ENCODE measurements around the genes SLC33A1 and SSR3.

- PRO-cap: no peak
- RAMPAGE, long total RNA, 2 experiments: no peak in any of the 2 experiments
Observed at GRCh38 chr3:153320241-153320945, 158.4 kb downstream of the RAP2B start.

- PRO-cap: no peak
- RAMPAGE, long total RNA, 2 experiments: no peak in any of the 2 experiments
Observed at GRCh38 chr3:154138145-154138788, 17.1 kb downstream of the ARHGEF26 start.

DNA sequence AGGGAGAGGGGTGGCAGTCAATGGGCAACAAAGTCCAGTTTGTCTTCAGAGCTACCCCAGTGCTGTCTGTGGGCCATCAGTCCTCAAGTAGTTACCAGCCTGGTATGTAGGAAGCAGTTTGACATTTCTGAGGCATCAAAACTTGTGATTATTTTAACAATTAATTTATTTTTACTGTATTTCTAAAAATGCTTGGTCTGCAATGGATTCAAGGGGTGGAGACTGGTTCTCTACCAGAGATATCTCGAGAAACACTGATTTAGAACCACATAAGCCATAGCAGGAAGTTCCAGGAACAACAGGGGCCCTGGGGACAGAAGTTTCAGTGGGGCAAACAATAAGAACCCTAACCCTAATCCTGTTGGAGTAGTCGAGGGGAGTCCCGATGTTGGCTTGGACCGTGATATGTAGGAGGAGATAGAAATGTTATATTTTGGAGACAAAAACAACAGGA, 77.9 kb downstream of the DHX36 start:
- PRO-cap: no peak
- RAMPAGE, long total RNA, 2 experiments: no peak in any of the 2 experiments

DNA sequence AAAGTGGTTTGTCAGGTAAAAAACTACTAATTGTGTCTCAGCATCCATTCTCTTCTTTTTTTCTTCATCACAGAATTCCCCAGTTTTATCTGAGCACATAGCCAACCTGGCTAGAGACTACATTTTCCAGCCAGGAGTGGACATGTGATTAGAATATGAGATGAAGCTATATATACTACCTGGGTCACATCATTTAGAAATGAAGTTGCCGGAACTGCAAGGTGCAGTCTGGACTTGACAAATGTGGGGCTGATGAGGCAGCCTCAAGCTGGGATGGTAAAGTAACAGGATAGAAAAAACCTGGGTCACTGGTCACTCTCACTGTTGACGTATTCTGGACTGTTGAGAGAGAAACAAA, 99.6 kb downstream of the STRIT1 start:
- PRO-cap: no peak
- RAMPAGE, long total RNA, 2 experiments: no peak in any of the 2 experiments

DNA sequence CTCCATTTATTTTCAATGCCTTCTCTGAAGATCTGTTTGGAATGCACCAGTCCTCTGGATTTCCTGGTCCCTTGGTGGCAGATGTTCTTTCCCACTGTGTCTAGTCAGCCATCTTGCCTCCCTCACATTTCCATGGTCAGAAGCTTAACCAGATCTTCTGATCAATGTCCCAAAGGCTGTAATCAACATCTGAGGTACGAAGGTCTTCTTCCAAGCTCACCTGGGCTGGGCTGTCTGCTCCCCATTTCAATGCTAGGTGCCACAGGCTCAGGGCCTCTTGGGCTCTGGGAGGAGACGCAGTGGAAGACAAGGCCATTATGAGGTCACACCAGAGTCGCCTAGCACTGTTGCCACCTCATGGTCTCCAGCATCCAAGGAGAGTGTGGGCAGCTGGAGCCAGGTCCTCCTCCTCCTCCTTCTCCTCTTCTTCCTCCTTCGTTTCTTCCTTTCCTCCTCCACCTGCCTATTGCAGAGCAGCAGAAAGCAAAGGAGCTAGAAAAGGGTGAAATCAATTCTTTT, 52.8 kb downstream of the STRIT1 start:
- PRO-cap: no peak
- RAMPAGE, long total RNA, 2 experiments: no peak in any of the 2 experiments

DNA sequence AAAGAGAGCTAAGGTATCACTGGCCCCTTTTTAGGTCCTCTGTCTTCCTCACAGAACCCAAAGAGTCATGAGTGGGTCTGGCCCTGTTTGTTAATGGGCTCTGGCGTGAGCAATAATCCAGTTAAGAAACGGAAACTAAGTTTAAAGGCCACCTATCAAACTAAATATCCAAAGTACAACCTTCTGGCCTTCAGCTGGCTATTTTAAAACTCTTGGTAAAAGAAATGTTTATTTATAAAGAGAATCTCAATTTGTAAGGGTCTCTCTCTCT, 71.0 kb upstream of the STRIT1 start:
- PRO-cap: no peak
- RAMPAGE, long total RNA, 2 experiments: no peak in any of the 2 experiments

DNA sequence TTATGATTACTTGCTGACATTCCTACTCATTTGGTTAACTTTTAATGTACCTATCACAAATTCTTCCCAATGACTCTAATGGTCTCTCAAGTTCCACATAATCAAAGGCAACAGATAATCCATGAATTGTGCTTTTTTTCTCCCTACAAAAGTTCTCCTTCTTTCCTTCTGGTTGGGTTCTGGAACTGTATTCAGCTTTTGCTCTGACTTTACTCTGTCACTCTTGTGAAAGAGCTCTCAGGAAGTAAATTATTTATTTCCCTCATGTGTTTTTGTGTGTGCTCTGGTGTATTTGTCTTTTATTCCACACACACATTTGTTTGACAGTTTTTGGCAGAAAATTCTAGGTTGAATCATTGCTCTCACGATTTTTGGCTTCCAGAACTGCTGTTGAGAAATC, 172.9 kb downstream of the PLCH1 start:
- PRO-cap: no peak
- RAMPAGE, long total RNA, 2 experiments: no peak in any of the 2 experiments

DNA sequence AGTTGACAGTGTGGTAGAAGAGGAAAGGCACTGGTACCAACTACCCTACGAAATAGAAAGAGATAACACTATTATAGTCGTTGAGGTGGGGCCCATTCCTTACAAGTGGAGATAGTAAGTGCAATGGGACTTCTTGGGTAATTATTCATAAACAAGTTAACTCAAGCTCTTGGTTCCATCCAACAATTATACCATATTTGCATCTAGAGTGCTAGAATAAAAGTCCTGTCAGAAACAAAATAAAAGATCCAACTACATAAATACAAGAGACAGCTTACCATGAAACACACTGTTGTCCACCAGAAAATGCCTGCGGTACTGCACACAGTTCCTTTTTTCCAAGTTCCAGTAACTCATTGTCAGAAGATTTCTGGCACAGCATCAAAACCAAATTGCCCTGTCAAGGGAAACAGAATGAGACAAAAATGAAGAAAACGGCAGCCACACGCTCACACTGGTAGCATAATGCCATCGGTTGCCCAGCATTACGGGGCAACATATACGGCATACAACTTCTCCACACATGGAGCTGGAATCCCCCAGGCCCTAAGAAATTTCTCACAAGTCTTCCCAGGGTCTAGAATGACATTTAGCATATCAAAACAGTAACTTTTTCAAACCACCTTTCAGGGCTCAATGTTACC, 40.9 kb downstream of the PLCH1 start:
- PRO-cap: no peak
- RAMPAGE, long total RNA, 2 experiments: start-site peak on the minus strand in 1 of 2 experiments, centred at position 277 of the sequence, 14 reads per replicate

DNA sequence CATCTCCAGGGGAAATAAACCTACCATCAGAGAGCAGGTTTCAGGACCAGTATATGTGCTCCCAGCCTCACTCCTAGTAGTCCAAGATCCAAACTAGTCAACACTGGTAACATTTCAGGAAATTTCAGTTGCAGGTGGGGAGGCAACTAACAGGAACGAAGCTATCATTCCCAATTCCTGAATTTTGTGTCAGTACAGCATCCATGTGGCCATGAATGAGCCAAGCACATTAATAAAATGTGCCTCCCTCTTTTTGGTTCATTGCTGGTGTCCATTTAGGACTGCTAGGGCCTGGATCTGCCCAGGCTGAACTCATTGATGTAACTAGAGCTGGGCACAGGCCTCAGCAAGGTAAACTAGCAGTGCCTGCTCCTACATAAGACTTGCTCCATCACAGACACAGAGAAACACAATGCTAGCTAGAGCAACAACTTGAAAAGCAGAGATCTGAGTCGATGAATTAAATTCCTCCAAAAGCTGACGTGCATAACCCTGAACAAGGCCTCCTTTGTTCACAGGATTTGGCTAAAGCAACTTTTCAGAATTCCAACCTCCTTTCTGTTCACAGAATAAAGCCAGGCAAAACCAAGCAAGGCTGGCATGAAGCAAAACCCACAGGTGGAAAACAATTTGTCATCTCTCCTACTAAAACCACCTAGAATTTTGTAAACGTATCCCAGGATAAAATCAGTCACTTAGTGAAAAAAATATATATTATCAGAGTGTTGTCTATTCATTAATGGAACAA, 40.2 kb downstream of the PLCH1 start:
- PRO-cap: no peak
- RAMPAGE, long total RNA, 2 experiments: no peak in any of the 2 experiments

DNA sequence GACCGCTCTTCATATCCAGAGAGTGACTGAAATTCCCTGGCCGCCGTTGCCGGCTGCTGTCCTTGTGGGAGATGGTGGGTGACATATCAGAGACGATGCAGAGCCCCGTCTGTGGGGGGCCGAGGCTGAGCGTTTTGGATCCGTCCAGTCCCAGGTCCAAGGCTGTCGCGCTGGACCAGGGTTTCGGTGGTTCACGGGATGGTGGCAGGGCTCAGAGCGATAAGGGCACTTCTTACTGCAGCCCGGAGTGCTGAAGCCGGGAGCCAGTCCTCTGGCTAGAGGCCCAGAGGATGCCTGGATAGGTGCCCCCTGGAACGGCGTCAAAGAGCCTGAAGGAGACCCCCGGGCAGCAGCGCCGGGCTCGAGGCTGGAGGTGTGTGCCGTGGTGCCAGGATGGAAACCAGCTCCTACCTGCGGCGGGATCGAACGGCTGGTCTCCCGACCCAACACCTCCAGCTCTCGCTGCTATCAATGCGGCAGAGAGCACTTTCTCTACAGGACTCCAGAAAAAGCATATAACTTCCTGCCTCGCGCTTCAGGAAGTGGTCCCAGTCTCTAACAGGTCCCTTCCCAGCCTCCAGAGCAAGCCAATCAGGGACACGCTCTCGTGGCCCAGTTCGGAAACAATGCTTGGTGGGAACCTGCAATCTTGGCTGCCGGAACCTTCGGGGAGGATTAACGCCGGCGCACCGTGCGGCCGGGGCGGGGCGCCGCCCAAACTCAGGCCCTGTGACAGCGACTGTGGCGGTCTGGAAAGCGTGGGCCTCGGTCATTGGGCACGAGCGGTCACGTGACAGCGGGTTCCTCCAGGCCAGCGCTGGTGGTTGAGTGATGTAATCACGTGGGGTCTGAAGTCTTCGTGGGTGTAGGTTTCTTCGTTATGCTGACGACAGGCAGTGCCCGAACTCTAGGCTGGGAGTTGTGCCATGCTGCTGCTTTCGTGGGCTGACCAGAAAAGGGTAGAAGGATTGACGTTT, at the start of gene SLC33A1:
TSS of gene SLC33A1 (minus strand) at position 515 of the 977 bp plus-strand sequence.
- PRO-cap: bidirectional peak, plus-strand start at position 886 of the sequence, minus-strand start at position 461 of the sequence
- RAMPAGE, long total RNA, 2 experiments: start-site peak on the plus strand in 1 of 2 experiments, centred at position 873 of the sequence, 15 reads per replicate; start-site peak on the minus strand in 1 of 2 experiments, centred at position 500 of the sequence, 654 reads per replicate

GRCh38 chr3:156042035-156042431, 78.3 kb upstream of the KCNAB1 start:
- PRO-cap: no peak
- RAMPAGE, long total RNA, 2 experiments: no peak in any of the 2 experiments

- PRO-cap: no peak
- RAMPAGE, long total RNA, 2 experiments: start-site peak on the plus strand in 1 of 2 experiments, at chr3:156291740-156291907 at its widest, 6 reads per replicate
Observed at GRCh38 chr3:156291589-156292401, 171.4 kb downstream of the KCNAB1 start.

- PRO-cap: unidirectional peak, plus-strand start at chr3:156535508
- RAMPAGE, long total RNA, 2 experiments: no peak in any of the 2 experiments
Observed at GRCh38 chr3:156534905-156535627, 19.9 kb downstream of the SSR3 start.

DNA sequence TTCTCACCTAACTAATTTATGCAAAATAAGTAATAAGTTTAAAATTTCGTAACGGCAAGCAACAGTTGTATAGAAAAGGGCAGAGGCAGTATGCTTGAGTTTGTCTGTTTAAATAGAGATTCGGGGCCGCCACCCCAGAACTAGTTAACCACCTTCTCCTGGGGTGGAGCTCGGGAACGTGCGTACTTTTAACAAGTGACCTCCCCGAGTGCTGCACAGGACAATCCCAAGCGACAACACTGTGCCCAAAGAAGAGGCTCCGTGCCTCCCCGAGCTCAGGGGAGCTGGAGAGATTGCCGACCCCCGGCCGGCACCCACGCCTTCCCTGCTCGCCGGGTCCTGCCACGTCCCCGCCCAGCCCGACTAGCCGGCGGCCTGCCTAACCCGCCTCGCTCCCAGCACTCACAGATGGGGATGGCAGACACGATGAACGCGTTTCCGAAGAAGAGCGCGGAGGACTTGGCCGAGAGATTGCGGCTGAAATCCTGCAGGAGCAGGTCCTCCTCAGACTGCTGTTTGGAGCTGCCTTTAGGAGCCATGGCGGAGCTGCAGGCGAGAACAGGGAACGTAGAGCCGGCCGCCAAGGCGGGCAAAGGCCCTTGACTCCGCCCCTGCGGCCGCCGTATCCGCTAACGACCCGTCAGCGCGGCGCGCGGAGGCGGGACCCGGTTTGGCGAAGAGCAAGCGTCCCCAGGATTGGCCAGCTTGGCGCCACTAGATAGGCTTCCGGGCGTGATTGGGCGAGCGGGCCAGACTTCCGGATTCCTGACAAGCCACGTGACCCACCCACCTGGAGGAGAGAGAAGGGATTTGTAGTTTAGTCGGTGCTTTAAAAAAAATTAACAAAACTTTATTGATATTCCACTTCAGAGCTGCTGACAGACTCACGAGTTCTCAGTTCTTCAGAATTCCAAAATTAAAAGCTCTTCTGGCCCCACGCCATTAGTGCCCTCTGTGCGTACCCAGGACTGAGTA, at the start of gene SSR3:
TSS of gene SSR3 (minus strand) at position 567 of the 975 bp plus-strand sequence.
- PRO-cap: unidirectional peak, minus-strand start at position 356 of the sequence; bidirectional peak, plus-strand start at position 853 of the sequence, minus-strand start at position 567 of the sequence
- RAMPAGE, long total RNA, 2 experiments: start-site peak on the minus strand in 2 of 2 experiments, centred at positions 550 to 551 of the sequence, 1,385 to 1,626 reads per replicate

DNA sequence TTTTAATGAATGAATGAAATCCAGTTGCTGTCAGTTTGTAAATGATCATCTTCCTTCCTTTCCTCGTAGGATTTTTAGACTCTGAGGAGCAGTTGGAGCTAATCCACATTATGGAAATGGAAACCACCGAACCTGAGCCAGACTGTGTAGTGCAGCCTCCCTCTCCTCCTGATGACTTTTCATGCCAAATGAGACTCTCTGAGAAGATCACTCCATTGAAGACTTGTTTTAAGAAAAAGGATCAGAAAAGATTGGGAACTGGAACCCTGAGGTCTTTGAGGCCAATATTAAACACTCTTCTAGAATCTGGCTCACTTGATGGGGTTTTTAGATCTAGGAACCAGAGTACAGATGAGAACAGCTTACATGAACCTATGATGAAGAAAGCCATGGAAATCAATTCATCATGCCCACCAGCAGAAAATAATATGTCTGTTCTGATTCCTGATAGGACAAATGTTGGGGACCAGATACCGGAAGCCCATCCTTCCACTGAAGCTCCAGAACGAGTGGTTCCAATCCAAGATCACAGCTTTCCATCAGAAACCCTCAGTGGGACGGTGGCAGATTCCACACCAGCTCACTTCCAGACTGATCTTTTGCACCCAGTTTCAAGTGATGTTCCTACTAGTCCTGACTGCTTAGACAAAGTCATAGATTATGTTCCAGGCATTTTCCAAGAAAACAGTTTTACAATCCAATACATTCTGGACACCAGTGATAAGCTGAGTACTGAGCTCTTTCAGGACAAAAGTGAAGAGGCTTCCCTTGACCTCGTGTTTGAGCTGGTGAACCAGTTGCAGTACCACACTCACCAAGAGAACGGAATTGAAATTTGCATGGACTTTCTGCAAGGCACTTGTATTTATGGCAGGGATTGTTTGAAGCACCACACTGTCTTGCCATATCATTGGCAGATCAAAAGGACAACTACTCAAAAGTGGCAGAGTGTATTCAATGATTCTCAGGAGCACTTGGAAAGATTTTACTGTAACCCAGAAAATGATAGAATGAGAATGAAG, 3.5 kb downstream of the TIPARP start:
- PRO-cap: no peak
- RAMPAGE, long total RNA, 2 experiments: no peak in any of the 2 experiments

DNA sequence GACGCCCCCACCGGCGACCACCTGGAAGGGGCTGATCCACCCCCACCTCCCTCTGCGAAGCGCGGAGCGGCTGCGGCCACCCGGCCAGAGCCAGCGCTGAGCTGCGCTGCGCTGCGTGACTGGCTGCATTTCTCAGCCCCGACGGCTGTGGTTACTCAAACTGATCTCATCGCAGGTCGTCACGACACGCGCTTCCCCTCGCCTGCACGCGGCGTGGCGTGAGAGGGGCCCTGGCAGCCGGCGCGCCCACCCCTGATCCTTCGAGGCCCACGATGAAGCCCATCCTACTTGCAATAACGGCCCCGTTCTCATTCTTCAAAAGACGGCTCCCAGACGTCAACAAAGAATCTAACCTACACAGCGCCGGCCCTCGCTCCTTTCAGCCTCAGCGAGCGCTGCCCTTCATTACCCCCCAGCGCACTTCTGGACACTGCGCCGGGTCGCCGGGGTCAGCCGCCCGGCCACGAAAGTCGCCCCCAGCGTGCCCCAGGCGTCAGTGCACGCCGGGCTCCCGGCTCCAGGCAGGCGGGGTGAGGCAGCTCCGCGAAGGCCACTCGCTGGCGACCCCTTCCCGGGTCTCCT, 10.0 kb upstream of the LEKR1 start:
- PRO-cap: bidirectional peak, plus-strand start at position 87 of the sequence, minus-strand start at position 134 of the sequence; bidirectional peak, plus-strand start at position 493 of the sequence, minus-strand start at position 381 of the sequence
- RAMPAGE, long total RNA, 2 experiments: start-site peak on the minus strand in 1 of 2 experiments, centred at position 235 of the sequence, 6 reads per replicate

DNA sequence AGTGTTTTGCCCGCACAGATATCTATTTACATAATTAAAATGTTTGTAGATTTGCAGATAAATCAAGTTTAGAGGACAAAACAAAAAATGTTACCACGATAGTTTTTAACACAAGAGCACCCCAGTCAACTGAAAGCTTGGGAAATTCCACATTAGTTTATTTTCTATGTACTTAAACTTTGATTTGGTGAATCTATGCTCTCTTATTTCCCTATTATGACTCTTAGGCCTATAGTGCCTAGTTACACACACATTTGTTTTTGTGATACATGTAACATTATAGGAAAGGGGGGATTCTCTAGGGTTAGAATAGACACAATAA, 8.5 kb upstream of the LEKR1 start:
- PRO-cap: no peak
- RAMPAGE, long total RNA, 2 experiments: no peak in any of the 2 experiments

DNA sequence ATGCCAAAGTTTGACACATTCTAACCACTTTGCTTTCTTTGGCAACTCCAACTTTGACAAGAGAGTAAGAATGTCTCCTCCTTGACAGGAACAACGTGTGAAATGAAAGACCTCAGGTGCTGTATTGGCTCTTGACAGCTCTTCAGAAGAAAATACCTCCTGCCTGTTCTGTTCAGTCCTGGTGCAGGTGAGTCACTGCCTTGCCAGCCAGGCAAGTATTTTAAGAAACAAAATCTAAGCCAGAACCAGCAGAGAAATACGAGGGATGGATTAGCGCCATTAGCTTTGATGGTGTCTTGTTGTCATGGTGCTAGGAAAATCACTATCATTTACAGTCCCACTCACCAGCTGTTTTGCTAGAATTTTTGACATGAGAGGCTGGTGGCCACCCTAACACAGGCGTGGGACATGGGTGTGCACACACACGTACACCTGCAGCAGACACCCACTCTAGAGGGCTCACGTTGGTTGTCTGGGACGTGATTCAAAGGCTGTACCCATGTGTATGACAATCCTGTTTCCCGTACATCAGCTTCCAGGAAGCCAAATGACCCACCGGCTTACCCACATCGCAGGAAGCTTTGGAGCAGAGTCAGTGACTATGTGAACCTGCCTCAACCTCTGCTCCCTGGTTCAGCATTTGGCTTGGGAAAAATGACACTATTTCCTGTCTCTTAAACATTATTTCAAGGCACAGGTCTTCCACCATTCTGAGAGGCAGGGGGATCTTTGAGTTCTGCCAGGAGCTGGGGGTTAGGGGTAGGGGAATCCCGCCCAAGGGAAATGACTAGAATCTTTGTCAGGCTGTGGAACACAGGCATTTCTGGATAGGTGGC, 60.3 kb downstream of the CCNL1 start:
- PRO-cap: no peak
- RAMPAGE, long total RNA, 2 experiments: no peak in any of the 2 experiments

GRCh38 chr3:157136640-157137366, 23.1 kb downstream of the CCNL1 start:
- PRO-cap: no peak
- RAMPAGE, long total RNA, 2 experiments: no peak in any of the 2 experiments

- PRO-cap: no peak
- RAMPAGE, long total RNA, 2 experiments: no peak in any of the 2 experiments
Observed at GRCh38 chr3:157150901-157151739, 8.8 kb downstream of the CCNL1 start.